Esophagus squamous epithelium (tissue), 4 donors: Measurements from ENCODE around the genes DNHD1, OR6A2 and SYT9.

DNA sequence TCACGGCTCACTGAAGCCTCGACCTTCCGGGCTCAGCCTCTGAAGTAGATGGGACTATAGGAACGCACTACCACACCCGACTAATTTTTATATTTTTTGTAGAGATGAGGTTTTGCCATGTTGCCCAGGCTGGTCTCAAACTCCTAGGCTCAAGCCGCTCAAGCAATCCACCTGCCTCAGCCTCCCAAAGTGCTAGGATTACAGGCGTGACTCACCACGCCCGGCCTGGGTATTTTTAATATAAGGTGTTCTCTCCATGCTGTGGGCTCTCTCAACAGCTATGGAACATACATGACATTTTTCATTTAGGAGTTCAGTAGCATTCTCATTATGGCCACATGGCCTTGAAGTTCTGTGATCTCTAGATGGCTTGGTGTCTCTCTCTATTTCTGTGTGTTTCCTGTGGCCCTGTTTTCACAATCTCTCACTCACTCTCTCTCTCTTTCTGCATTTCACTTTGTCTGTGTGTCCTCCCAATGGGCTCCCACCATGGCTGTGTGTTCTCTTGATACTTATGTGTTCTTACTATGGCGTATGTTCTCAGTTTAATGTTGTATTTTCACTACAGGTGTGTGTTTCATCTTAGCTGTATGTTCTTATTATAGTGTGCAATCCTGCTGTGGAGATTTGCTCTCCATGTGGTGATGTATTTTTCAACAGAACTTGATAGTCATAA, 5.1 kb downstream of the HPX start:
- PRO-cap, result no peak
- RAMPAGE, long total RNA, 4 experiments, result no peak in any of the 4 experiments

- PRO-cap, result no peak
- RAMPAGE, long total RNA, 4 experiments, result no peak in any of the 4 experiments
These were observed 711 bp downstream of the TIMM10B start for GRCh38 chr11:6482017-6482406.

DNA sequence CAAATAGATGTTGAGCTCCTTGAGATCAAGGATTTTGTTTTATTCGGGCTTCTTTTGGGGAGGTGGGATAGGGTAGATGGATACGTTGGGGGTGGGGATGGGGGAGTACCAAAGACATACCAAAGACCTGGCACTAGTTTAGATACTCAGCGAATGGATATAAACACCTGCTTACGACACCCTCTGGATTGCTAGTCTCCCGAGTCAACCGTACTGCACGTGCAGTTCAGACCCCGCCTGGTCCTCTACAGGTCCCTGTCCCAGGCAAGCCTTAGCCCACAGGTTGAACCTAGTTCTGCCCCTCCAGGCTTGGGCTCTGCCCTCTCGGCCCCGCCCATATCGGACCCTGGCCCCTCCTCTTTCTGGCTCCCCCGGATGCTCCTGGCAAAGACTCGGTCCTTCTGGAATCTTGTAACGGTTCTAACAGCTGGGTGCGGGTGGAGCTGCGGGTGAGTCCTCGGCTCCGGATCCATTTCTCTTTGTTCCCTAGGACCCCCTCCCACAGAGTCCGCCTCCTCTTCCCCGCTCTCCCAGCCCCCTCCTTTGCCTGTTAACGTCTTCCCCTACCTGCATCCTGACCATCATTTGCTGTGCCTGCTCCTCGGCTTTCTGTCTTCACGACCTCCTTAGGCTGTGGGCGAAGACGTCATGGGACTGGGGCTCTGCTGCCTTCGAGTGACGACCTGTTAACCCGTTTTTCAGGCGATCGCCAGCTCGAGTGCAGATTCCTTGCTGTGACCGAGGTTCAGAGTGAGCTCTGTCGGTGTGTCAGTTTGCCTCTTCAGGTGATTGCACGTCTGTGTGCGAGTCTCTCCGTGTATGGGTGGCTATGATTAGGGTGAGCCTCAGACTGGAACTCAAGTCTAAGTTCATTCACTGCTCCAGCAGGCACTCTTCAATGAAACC, at the start of gene DNHD1:
TSS of gene DNHD1 (plus strand) at position 398 of the 906 bp plus-strand sequence.
- PRO-cap, result no peak
- RAMPAGE, long total RNA, 4 experiments, result no peak in any of the 4 experiments

GRCh38 chr11:6597947-6599149, 5.1 kb downstream of the RRP8 start:
- PRO-cap, result no peak
- RAMPAGE, long total RNA, 4 experiments, result no peak in any of the 4 experiments

DNA sequence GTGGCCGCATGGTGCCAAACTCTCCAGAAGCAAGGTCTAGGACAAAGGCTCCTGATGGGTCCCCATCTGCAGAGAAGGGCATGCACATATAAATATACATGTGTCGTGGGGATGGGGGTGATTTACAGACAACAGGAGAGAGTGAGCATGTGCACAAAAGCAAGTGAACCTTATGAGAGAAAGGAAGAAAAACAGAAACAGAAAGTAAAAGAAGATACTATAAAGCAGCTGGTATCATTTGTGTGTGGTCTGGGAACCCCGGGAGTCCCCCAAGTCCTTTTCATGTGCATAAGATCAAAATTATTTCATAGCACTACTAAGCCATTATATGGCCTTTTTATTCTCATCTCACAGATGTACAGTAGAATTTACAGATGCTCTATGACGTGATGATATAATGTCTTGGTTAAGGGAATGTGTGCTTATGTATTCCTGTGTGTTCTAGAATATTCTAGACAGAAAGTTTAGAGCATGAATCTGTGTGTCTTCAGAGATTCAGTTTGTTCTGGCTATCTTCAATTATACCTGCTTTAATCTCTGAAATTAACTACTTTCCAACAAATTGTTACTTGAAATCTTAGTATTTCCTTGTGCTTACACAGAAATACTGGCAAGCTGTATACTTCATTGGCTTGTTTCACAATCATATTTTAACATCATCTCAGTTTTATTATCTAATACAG, 8.5 kb upstream of the TPP1 start:
- PRO-cap, result no peak
- RAMPAGE, long total RNA, 4 experiments, result no peak in any of the 4 experiments

DNA sequence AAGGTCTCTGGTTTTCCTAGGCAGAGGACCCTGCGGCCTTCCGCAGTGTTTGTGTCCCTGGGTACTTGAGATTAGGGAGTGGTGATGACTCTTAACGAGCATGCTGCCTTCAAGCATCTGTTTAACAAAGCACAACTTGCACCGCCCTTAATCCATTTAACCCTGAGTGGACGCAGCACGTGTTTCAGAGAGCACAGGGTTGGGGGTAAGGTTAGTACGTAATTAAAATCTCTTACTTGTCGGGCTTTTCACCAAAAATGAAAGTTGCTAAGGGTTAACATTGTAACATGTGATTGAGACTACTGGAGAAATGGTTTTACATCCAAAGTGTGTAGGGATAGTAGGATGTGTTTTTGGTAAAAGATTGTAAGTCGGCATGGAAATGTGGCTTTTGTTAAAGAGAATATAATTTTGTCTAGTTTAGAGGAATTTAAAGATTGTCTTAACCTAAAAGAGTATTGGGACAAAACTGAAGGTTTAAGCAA, 7.6 kb upstream of the MRPL17 start:
- PRO-cap, result no peak
- RAMPAGE, long total RNA, 4 experiments, result no peak in any of the 4 experiments

GRCh38 chr11:6695416-6695692, 12.2 kb upstream of the MRPL17 start:
- PRO-cap, result no peak
- RAMPAGE, long total RNA, 4 experiments, result no peak in any of the 4 experiments

GRCh38 chr11:6799681-6800100, at the start of gene OR6A2:
OR6A2 (minus strand) TSS chr11:6799689.
- PRO-cap, result no peak
- RAMPAGE, long total RNA, 4 experiments, result no peak in any of the 4 experiments

DNA sequence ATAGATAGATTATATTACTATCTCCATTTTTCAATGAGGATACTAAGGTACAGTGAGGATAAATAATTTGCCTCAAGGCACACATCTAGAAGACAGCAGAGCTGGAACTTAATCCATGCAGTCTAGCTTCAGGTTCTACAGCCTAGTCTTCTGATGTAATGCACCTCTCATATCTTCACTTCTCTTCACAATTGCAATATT, 16.9 kb upstream of the OR6A2 start:
- PRO-cap, result unidirectional peak, plus-strand start at position 122 of the sequence
- RAMPAGE, long total RNA, 4 experiments, result no peak in any of the 4 experiments

DNA sequence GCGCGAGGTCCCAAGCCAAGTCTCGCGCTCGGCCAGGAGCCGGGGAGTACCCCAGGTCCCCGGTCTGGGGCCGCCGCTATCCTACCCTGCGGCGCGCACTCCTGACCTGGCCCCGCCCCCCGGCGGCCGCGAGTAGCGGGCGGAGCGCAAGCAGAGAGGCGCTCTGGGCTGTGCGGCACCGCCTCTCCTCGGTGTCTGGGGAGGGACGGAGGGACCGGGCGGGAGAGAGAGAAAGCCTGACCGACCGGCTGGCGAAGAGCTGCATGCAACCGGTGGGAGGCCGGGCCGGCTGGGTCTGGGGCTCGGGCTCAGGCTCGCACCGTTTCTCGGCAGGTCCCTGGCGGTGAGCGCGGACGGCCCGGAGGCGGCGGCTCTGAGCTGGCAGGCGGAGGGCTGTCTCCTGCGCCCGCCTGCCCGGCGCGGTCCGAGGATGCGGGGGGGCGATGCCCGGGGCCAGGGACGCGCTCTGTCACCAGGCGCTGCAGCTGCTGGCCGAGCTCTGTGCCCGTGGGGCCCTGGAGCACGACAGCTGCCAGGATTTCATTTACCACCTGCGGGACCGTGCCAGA, at the start of gene SYT9:
TSS of gene SYT9 (plus strand) at position 161 of the 569 bp plus-strand sequence.
- PRO-cap, result no peak
- RAMPAGE, long total RNA, 4 experiments, result no peak in any of the 4 experiments

GRCh38 chr11:7554032-7554529, 40.3 kb downstream of the PPFIBP2 start:
- PRO-cap, result no peak
- RAMPAGE, long total RNA, 4 experiments, result no peak in any of the 4 experiments

DNA sequence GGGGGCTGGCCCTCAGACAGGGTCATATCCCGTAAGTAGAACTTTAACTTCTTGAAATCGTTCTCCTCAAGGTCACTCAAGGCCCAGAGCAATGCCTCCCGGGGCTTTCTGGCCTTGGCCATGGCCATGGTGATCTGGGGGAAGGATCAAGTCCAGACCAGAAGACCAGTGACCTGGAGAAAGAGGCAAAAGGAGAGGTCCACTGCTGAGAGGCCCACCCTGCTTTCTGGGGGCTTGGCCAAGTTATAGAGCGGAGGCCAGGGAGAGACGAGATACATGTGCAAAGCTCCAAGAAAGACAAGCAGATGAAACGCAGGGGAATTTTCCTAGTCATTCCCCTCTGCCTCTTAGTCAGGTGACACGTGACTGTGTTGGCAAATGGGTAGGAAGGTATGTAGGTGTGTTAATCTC, 1.9 kb downstream of the NLRP10 start:
- PRO-cap, result no peak
- RAMPAGE, long total RNA, 4 experiments, result no peak in any of the 4 experiments

DNA sequence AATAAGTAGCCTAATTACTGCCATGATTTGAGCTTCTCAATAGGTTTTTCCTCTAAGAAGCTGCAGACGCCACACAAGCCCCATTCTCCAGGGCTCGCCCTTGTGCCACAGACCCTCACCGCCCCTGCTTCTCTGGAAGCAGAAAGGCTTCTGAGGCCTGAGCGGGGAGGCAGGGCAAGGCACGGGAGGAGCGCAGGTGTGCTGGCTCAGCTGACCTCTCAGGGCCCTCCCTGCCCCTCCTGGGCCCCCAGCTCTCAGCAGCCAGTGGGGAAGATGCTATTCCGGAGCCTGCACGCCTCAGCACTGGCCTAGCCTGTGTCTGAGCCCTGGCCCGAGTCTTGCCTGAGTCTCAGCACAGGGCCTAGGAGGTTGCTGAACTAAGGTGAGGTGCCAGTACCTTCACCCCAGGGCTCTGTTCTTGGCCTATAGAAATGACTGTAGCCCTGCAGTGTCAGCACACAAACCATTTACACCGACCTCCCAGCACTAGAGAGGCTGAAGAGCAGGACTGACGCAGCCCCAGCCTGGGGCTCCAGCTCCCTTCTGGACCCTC, 47.1 kb upstream of the LMO1 start:
- PRO-cap, result no peak
- RAMPAGE, long total RNA, 4 experiments, result no peak in any of the 4 experiments

GRCh38 chr11:8671126-8671613, 11.3 kb downstream of the TRIM66 start:
- PRO-cap, result bidirectional peak, plus-strand start at chr11:8671416, minus-strand start at chr11:8671384
- RAMPAGE, long total RNA, 4 experiments, result no peak in any of the 4 experiments

- PRO-cap, result no peak
- RAMPAGE, long total RNA, 4 experiments, result no peak in any of the 4 experiments
These were observed 19.6 kb downstream of the RPL27A start for GRCh38 chr11:8701795-8702973.

GRCh38 chr11:8707351-8708357, 25.1 kb downstream of the RPL27A start:
- PRO-cap, result bidirectional peak, plus-strand start at chr11:8708004, minus-strand start at chr11:8707678
- RAMPAGE, long total RNA, 4 experiments, result no peak in any of the 4 experiments

DNA sequence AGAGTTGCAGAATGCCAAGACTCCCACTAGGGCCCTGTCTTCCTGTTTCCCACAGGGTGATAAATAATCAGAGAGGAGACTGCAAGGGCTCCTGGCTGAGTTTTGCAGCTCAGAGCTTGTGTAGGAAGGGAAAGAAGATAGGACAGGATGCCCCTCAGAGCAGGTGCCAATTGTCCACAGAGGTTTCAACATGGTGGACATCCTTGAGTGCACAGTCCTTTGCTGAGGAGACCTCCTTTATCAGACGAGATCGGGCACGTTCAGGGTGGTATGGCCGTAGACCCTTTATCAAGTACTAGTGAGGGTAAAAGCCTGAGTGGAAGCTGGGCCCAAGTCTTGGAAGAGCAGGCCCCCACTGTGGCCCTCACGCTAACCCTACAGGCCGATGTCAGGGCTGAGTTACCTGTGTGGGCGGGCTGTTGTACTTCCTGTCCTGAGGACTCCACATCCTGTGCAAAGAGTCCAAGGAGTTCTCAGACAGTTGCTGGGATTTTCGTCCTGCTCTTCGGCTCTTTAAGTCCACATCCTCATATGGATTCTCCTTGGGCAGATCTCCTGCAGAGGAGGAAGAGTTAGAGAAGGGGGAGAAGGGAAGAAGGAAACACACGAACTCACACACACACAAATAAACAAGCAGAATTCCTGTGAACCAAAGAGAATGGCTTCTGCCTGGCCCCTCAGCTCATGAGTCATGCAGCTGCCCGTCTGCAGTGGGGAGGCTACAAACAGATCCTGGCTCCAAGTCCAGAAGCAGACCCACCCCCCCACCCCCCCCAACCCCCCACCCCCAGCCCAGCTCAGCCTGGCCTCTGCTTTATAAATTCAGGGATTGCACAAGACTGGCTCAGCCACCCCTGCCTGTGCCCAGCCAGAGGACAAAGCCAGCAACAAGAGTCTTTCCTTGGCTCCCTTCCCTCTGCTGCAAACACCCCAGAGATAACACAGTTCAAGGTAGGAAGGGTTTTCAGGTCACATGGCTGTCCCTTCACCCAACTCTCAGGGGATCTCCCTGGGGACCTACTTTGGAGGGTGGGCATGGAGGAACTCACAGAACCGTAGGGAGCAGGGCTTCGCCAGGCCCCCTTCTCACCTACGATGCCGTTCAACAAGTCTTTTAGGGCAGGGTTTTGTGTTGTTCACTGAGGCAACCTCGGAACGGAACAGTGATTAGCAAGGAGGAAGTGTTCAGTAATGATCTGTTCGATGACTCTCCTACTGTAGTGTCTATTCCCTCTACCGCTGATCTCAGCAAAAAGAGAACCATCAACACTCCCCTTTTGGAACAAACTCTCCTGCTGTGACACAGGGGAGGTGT, 35.2 kb downstream of the RPL27A start:
- PRO-cap, result bidirectional peak, plus-strand start at position 863 of the sequence, minus-strand start at position 691 of the sequence; bidirectional peak, plus-strand start at position 1,194 of the sequence, minus-strand start at position 1,165 of the sequence
- RAMPAGE, long total RNA, 4 experiments, result start-site peak on the minus strand in 2 of 4 experiments, centred at positions 430 to 1,103 of the sequence, 21 to 253 reads per replicate

GRCh38 chr11:8828398-8829027, 18.0 kb upstream of the DENND2B start:
- PRO-cap, result no peak
- RAMPAGE, long total RNA, 4 experiments, result no peak in any of the 4 experiments

DNA sequence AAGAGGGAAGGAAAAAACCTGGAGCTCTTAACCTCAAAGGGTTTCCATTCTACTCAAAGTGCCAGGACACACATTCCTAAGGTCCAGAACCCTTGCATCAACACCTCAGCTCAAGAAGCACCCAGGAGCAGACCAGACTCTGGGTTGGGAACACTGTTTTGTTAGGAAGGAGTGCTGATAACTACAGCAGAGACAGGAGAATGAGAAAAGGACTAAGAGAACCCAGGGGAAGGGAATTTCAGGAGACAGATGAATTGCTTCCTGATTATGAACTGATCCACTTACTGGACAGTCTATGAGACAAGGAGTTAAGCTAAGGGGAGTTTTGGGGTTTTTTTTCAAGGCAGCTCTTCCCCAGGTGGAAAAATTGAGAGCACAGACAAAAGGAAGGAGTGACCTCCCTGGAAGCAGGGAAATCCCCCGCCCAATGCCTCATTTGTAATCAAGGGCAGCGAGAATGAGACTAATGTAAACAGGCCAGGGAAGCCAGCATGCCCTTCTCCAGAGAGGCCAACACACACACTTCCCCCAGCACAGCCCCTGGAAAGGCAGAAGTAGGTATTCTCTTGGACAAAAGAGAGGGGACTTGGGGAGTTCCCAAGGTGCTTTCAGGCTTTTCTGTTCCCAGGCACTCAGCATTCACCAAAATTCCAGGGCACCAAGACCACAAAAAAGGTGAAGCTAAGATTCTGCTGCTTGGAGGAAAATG, 29.3 kb upstream of the DENND2B start:
- PRO-cap, result no peak
- RAMPAGE, long total RNA, 4 experiments, result no peak in any of the 4 experiments

DNA sequence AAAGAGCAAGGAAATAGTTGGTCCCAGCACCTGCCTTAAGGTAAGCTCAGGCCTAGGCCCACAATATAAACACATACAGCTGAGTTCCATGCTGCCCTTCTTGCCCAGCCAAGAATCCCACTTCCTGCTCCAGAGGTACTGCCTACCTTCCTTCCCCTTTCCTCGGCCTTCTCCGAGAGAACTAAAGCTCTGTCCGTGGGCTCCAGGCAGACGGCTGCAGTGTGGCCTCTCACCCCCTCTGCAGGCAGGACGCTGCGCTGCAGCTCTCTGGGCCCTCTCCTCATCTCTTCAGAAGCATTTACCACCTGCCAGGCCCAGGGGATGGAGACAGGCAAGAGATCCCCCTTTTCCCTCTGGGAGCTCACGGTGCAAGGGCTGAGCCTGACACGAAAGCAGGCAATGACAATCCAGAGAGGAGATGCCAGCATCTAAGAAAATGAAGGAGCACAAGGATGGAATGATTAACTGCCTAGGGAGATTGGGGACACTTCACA, 46.3 kb upstream of the SCUBE2 start:
- PRO-cap, result no peak
- RAMPAGE, long total RNA, 4 experiments, result no peak in any of the 4 experiments